ENCODE data around the genes PRR23A and PLSCR2.

DNA sequence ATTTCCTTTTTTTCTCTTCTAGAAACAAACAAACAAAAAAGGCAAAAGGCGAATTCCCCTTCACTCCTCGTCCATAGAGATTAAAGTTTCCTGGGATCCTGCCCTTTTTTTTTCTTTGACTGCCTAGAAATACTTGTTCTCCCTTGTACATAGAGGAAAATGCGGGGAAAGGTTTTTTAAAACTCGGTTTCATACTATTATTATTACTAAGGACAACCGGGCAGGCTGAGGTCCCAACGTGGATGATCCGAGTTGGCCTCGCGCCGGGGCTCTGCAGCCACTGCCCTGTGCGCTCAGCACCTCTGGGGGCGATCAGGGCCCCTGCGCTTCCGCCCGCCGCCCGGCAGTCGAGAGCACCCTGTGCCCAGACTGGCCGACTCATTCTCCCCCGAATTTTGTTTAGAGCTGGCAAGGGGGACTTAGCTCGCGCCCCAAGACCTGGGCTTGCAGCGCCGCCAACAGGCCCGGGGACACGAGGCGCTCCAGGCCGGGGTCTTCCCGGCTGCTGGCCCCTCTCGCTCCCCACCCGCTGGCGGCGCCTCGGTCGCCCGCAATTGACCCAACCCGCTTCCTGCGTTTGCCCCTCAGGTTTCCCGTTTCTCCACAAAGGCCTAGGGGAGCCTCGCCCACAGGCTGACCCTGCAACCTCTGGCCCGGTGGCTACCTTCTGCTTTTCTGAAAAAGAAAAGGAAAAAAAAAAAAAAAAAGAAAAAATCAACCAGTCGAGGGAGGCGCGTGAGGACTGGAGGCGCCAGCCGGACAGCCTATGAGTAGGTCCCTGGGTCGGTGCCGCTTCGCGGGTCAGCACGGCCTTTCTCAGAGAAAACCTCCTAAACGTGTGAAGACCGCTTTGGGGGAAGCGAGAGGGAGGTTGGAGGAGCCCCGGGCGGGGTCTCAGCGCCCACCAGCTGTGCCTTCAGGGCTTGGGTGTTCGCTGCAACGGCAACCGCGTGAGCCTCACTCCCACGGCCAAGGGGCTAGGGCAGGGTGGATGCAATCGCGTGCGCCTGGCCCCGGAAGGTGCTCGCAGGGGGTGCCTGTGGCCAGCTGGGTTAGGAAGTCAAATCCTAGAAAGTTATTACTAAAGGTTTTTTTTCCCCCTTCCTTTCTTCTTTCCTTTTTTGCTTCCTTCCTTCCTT, 7.3 kb downstream of the FOXL2 start:
- PRO-cap: no peak

DNA sequence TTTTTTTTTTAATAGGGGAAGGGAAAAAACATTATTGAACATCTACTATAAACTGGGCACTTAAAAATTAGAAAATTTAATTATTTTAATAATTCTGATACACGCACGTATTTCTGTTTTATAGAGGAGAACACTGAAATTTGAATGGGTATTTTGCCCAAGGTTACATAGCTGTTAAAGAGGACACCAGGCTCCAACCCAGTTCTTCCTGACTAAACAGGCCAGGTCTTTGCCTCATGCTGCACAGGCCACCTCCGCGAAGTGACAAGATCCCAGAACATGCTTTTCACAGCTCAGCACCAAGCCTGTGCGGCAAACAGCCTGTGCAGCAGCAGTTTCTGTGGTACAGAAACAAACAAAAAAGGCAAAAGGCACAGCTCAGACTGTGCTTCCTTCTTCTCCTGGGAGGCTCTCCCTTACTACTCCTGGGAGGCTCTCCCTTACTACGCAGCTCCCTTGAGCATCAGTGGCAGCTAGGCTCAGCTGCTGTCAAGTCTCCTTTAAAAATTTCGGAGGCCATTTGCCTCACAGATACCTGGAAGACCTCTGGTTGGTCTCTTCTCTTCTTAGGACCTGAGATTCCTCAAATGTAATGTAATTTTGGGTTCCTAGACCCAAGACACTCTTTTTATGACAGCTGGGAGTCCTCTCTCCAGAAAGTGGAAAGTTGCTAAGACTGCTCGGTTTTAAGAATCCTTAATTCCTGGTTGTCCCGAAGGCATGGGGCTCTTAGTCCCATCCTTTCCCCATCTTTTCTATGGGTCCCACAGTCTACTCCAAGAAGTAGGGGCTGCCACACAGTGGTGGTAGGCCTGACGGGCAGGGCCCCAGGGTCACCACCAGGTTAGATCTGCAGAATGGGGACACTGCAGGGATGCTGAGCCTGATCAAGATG, 6.3 kb downstream of the FOXL2 start:
- PRO-cap: no peak

GRCh38 chr3:138945979-138946615, 840 bp downstream of the FOXL2 start:
- PRO-cap: no peak

DNA sequence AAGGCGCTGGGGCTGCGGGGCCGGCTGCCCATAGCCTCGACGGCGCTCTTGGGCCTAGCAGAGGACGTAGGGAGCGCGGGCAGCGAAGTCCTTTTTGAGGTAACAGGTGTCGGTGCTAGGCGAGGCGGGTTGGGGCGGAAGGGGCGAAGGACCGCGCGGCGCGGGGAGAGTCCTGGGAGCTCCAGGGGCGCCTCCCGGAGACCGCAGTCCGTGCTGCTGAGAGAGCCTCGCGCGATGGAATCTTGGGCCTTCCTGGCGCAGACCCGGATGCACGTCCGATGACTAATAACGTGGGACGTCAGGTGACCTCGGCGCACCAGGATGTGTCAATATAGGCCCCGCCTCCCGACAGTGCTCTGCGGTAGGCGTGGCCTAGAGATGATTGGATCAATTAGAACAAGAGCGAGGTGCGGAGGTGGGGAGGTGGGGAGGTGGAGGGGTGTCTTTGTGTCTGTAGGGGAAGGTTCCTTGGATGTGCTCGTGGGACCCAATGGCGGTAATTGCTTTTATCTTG, at the start of gene PRR23A:
Gene PRR23A, minus strand, starts transcription at position 32 of the 514 bp plus-strand sequence.
- PRO-cap: no peak

DNA sequence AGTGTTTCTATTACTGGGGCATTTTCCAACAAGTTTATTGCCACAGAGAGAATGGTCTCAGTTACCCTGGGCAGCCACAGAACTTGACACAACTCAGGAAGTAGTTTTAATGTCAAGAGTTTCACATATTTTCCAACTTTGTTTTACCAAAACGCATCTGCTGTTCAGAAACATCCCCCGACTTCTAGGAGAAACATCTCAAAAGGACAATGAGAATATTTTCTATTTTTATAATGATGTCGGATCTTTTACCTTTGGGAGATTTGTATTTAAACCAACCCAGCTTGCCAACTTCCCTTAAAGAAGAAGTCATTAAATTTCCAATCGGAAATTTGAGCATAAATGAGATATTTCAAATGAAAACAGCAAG, 107.4 kb upstream of the MRPS22 start:
- PRO-cap: no peak

- PRO-cap: no peak
These were observed 6.5 kb downstream of the RBP1 start for GRCh38 chr3:139533086-139533350.

DNA sequence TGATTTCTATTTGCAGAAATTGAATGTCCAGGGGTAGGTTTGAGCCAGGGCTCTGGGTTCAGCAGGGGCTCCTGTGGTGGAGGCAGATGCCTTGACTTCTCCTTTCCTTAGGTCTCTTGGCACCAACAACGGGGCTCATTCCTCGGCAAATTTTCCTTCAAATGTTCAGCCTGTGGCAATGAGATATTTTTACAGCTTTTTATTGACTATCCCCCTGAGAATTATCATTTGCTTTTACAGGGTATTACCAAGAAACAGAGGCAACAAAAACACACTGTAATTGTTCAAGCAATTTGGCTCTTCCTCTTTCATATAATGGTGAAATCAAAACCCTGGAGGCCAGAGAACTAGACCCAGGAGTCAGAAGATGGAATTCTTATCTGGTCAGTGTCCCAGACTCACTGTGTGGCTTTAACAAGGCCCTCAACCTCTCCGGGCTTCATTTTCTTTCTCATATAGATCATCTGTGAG, 40.0 kb downstream of the TRIM42 start:
- PRO-cap: no peak

- PRO-cap: bidirectional peak, plus-strand start at chr3:140942726, minus-strand start at chr3:140942668
These were observed 975 bp downstream of the SLC25A36 start for GRCh38 chr3:140942303-140943319.

DNA sequence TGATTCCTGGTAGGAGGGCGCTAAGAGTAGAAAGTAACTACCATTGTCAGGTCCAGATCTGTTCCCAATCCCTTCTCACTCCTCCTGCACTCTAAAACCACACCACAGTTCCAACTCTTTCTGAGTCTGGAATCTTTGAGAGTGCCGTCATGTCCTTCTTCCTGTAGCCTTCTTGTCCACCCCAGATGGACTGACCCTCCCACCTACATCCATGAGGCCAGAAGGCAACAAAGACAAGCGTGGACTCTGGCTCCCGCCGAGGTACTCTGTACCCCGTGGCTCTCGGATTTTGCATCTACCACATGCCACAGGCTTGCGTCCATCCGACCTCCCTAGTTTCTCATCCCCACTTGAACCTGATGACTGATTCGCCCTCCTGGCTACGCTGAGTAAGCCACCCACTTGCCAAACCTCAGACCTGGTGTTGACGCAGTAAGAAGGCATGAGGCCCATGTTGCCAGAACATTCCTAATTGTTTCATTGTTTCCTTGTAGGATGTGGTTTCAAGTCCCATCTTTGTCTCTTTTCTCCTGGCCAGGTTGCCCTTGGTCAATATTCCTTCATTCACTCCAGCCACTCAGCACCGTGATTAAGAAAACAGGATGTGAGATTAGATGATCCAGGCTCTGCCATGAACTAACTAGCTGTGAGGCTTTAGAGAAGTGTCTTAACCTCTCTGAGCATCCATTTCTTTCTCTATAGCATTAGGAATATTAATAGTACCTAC, 1.1 kb upstream of the ZBTB38 start:
- PRO-cap: no peak

DNA sequence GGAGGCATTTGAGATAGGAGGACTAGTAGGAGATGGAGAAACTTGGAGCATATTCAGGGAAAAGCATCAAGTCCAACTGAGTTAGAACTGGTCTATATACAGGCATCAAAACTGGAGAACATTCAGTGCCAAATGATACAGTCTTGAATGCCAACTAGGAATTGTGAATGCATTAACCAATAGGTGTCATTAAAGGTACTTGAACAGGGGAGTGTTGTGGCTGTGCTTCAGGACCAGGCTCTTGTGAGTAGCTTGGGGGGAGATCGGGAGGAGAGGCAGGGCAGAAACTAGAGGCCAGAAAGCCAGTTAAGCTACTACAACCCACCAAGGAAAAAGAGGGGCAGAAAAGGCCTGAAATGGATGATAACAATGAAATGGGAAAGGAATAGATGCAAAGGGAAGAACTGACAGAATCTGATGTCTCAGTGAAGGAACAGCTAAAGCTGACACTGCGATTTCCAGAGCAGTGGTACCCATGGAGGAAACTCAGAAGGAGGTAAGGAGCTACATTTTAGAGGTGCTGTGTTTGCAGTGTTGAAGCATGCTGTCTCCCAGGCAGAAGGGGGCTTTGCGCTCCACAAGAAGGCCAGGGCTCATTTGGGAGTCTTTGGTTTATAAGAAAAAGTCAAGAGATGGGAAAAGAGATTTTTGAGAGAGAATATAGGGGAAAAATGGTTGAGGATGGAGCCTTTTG, 37.8 kb downstream of the ZBTB38 start:
- PRO-cap: no peak

DNA sequence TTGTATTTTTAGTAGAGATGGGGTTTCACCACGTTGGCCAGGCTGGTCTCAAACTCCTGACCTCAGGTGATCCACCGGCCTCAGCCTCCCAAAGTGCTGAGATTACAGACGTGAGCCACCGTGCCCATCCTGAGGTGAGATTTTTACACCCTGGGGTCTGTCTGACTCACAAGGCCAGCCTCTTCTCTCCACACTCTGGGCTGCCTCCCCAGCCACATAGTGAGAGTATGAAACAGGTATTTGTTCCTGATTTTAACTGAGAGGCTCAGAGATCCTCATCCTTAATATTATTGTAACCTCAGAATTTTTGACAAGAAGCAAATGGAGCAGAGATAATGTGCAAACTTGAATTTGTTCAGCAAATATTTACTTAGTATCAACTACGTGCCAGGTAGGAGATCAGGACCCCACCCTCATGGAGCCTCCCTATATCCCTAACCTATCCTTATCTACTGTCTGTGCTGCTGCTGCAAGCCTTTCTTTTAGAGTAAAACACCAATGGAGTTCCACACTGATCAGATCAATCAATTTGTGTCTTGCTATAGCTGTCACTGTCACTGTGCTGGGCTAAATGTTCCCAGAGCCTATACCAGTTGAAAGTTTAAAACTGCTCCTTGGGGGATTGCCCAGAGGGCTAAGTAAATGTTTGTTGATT, 41.0 kb downstream of the ZBTB38 start:
- PRO-cap: no peak

GRCh38 chr3:141529592-141530115, 42.8 kb downstream of the RASA2 start:
- PRO-cap: no peak

DNA sequence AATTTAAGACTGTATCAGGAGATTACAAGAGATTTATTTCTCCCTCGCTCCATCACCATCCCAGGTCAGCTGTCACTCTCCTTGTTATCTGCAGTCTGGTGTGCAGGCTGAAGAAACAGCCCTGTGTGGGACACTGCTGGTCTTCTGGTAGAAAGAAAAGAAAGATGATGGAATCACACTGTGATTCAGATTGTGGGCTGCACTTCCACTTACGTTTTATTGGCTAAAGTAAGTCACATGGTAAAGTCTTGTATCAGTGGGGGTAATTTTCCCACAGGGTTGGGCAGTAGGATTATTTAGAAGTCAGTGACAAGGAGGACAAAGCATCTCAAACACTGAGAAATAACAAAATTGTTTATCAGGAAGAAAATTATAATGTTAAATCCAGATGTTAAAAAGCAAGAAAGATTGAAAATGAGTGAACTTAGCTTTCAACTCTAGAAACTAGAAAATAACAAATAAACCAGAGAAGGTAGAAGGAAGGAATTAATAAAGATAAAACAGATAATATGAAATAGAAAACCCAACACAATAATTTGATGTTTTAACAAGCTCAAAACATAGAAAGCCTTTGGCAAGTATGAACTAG, 18.0 kb upstream of the ATP1B3 start:
- PRO-cap: no peak

GRCh38 chr3:141898658-141899340, 22.4 kb downstream of the ATP1B3 start:
- PRO-cap: no peak

GRCh38 chr3:141928300-141929330, 52.2 kb downstream of the ATP1B3 start:
- PRO-cap: no peak

DNA sequence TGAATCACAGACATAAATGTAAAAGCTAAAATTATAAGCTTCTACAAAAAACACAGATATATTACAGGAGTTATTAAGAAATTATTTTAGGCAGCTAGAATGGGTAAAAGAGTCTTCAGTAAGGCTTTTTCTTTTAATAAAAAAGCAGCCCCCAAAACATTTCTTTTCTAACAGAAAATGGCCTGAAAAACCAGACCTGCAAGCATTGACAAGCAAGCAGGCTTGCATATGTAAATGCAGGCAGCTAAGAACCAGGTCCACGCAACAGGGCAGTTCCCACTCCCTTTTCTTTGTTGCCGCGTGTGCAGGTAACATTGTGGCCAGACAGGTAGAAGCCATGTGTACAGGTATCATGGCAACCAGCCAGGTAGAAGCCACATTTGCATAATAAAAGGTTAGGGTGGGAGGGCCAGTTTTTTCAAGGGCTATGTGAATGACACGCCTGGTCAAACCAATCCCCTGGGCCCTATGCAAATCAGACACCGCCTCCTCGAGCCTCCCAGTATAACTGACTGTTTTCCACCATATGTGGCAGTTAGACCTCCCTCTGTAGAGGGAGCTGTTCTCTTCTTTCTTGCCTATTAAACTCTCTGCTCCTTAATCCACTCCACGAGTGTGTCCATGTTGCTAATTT, 22.1 kb downstream of the PCOLCE2 start:
- PRO-cap: no peak

DNA sequence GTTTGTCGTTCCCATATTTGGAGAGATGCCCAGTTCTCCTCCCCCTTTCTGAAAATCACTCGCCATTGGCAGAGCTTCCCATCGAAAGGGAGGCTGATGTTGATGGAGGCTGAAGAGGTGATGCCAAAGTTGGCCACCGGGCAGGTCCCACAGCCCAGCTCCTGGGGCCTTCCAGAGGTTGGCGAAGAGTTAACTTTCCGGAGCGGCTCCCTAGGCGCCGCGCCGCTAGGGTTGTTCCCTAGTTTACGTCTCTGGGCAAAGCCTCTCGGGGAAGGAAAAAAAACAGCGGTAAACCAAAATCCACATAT, 757 bp downstream of the PCOLCE2 start:
- PRO-cap: bidirectional peak, plus-strand start at position 112 of the sequence, minus-strand start at position 167 of the sequence

DNA sequence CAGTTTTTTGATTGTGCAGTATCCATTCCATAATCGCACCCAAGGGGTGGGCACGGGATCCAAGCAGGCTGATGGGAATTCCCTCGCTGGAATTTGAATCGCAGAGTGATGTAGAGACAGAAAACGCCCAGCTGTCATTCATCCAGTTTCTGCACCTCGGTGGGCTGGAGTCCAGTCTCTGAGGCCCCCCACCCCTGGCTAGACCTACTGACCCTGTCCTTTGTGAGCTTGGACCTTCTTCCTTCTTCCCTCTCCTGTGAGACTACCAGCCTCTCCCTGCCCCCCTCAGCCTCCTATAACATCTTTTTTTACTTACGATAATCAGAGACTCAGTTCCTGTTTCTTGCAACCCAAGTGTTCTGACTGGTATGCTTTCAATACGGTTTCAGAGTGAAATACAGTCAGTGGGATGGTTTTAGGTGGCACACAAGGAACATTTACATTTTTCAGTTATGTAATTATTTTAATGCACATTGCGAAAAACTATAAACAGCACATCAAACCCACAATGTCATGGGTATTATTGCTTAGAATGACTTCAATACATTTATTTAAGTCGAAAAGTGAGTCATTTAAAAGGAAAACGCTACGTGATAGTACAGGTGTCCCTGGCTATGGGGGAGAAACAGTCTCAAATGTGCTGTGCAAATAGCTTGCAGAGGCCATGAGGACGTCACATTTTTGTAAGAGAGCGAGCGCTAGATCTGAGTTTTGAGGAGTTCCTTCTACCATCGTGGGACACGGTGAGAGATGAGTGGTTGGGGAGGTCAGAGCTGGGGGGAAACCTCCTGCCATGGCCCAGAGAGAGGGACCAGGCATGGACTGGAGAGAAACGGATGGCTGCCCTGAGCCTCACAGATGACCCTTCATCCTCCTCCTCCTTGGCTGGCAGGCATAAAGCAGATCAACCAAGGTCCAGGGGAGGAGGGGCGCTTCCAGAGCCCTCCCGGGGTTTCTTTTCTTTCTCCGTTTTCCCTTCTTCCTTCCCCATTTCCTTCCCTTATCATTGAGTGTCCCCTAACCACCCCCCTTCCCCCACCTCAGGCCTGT, 37.4 kb upstream of the CHST2 start:
- PRO-cap: no peak

DNA sequence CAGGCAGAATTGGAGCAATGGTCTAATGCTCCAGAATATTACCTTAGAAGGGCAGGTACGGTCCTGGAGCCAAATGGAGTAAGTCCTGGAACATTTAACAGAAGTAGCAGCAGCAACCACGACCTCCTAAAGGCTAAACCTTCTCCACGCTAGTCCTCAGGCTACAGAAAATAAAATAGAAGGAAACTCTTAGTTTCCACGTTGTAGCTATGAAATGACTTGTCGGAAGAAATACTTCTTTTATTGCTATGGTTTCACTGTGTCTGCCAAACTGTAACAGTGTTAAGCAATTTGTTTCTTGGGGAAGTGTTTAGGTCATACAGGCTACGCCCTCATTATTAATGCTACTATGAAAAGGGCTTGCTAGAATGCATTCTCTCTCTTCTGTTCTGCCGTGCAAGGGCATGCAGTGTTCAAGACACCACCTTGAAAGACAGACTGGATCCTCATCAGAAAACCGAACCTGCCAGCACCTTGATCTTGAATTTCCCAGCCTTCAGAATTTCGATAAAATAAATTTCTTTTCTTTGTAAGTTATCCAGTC, 462.8 kb downstream of the PLOD2 start:
- PRO-cap: no peak

GRCh38 chr3:146469009-146470314, at the start of gene PLSCR2:
PLSCR2 (minus strand) TSS chr3:146469561.
- PRO-cap: no peak

Measured in LUHMES (cell line).